HTERT-HM (cell line): ENCODE results near the gene CDKN2AIPNL.

- RRBS, result 2% methylated on average over 28 of the region's 67 CpGs
Measured at GRCh38 chr5:134411345-134412267, at the start of gene CDKN2AIPNL. CDKN2AIPNL (minus strand) TSS chr5:134411881.

GRCh38 chr5:134437915-134438471 is 26.3 kb upstream of the CDKN2AIPNL start:
- RRBS, result no CpG with 5 or more reads among the region's 4 CpGs

GRCh38 chr5:134465554-134466255 is 54.0 kb upstream of the CDKN2AIPNL start:
- RRBS, result 2% methylated on average over 16 of the region's 36 CpGs

DNA sequence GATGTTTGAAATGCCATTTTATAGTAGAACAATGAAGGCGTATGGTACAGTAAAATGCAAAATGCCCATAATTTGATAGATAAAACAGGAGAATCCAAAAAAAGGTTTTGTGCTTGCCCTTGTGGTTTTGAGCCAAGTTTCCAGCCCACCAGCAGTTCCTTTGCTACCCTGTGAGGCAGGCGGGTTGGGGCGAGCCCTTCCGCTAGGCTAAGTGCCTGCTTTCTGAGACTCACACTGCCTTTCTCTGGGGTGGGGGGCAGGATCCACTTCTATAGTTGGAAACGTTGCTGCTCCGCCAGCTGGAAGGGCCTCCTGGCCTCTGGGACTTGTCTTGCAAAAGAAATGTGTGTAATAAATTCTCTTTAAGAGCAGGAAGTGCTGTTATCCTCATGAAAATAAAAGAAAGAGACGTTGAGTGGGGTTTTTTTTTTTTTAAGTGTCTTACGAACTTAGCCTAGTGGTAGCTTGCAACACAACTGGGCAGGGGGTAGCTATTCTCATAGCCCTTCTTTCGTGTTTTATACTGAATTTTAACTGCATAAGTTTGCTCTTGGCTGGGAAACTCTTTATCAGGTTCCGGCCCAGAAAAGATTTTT is 19.6 kb downstream of the JADE2 start:
- RRBS, result no CpG with 5 or more reads among the region's 10 CpGs

DNA sequence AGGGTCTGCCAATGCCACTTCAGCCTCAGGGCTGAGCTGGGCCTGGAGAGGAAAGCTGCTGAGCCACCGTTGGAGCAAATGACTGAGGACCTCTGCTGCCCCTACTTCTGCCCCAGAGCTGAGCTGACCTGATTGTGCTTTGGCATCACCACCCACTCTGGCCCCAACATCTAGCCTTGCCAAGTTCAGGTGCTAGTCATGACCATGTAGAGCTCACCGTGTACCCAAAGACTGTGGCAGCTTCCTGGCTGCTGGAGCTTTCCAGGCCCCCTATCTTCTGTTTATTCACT is 49.0 kb downstream of the JADE2 start:
- RRBS, result no CpG with 5 or more reads among the region's 2 CpGs

DNA sequence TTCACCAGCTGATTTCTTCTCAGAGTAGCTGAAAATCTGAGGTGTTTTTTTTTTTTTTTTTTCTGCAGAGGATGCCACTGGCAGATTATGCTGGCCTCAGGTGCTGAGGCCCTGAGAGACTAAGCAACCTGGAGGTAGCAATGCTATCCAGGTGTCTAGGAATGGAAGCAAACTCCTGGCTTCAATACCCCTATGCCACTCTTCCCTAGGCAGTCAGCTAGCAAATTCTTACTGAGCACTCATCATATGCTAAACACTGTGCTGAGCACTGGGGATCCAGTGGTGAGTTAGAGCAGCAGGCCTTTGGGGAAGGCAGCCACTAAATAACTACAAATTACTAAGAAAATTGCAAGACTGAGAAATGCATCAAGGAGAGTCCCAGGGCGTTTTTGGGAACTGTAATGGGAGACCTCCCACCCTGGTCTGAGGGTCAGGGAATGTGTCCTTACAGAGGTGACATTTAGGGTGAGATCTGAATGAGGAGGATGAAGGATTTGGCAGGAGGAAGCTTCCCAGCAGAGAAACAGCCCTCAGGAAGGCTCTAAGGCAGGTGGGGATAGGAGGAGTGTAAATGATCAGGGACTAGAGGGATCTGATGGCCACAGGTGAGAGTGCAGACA is 2.6 kb downstream of the TXNDC15 start:
- RRBS, result no CpG with 5 or more reads among the region's 1 CpG

- RRBS, result no CpG with 5 or more reads among the region's 25 CpGs
Measured at GRCh38 chr5:134926344-134927414, 21.7 kb downstream of the PCBD2 start.

DNA sequence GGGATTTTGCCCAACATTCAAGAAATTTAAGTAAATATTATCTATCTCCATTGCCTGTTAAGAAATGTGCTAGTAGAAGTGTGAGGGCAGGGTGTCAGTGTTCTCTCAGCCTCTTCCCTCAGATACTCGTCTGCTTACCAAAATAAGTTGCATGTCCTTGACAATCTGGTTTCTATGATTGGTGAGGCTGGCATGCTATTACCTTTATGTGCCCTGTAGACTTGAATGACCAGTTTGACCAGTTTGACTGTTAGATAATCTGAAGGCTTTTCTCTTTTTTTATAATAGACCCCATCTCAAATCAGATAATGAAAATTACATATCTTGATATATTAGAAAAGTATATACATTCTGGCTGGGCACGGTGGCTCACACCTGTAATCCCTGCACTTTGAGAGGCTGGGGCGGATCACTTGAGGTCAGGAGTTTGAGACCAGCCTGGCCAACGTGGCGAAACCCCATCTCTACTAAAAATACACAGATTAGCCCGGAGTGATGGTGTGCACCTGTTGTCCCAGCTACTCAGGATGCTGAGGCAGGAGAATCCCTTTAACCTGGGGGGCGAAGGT is 437 bp downstream of the CATSPER3 start:
- RRBS, result no CpG with 5 or more reads among the region's 7 CpGs

- RRBS, result 7% methylated on average over 9 of the region's 58 CpGs
Measured at GRCh38 chr5:135050030-135050997, 16.3 kb upstream of the PITX1 start.

GRCh38 chr5:135127750-135128319 is 93.8 kb upstream of the PITX1 start:
- RRBS, result no CpG with 5 or more reads among the region's 11 CpGs

DNA sequence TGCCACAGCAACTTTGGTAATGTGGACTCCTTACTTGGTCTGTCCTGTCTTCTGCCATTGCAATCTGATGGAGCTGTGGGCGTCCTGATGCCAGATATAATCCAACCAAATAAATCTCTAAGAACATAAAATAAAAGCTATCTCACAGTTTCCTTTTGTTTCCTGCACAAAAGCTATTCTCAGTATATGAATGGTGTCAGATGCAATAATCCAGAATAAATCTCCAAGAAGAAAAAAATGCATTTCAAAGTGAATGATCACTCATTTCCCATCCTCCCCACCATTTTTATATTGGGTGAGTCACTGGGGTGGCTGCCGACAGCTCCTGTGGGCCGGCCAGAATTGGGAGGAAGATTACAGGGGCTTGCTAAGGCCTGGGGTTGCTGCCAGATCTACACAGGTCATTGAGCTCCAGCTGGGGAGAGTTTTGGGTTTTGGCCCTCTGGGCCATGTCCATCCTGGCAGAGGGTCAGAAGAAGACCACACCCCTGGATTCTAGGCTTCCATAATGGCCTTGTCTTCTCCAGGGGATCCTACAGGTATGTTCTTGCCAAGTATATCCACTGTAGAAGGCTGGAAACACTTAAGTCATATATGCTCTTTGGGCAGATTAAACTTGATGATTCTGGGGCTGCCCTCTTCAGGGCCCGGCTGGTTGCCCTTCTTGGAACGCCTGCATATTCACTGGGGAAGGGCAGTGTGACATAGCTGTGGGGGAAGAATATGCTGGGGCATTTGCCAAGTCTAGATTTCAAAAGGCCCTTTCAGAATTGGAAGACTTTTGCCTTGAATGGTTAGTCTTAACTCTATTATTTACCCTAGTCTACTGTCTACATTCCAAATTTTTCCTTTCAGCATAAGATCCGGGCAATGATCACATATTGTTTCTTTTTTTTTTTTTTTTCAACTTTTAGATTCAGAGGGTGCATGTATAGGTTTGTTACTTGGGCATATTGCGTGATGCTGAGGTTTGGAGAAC is 161.0 kb upstream of the PITX1 start:
- RRBS, result no CpG with 5 or more reads among the region's 7 CpGs

DNA sequence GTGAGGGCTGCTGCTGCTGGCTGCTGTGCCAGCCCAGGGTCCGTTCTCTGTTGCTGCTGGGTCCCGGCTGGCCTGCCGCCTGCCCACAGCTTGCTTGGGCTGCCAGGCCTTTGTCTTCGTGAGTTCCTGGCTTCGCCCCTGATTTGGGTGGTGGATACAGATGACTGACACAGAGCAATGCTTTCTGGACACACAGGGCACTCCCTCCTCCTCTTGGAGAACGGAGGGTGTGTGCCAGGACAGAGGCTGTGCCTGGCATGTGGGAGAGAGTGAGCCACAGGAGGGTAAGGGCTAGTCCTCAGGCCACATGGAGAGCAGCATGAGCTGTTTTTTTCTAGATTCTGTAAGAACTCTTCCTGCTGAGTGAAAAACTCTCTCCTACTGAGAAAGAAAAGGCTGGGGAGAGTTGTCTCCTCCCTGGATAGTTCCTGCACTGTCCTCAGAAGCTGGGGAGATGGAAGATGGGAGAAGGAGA is 166.0 kb downstream of the MACROH2A1 start:
- RRBS, result no CpG with 5 or more reads among the region's 6 CpGs

- RRBS, result no CpG with 5 or more reads among the region's 10 CpGs
Measured at GRCh38 chr5:135263335-135263671, 135.7 kb downstream of the MACROH2A1 start.

- RRBS, result no CpG with 5 or more reads among the region's 17 CpGs
Measured at GRCh38 chr5:135307360-135307896, 91.6 kb downstream of the MACROH2A1 start.

DNA sequence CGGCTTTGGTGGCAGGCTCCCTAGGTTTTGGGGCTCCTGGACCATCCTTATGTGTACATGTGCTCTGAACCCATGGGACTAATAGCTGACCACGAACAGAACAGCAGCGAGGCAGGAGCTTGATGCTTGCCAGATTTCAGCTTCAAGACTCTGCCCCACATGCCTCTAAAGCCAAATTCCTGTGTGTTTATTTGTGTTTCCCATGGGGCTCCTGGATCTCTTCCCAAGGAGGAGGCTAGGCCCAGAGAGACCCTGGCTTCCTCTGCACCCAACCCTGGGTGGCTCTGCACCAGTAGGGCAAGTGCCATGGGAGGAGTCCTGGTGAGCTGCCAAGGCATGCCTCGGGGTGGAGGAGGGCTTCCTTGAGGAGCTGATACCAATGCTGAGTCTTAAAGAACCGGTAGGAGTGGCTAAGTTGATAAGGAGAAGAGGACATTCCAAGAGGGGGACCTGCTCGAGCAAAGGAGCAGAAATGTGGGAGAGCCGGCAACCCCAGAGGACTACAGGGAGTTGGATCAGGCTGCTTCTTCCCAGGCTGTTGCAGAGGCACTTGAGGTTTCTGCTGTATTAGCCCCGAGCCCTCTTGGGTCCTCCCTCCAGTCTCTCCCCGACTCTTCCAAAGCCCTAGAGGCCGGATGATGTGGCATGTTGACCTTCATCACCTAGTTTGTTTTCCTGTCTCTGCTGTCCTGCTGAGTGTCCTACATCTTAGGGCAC is 6.8 kb upstream of the TIFAB start:
- RRBS, result 3% methylated on average over 3 of the region's 10 CpGs

GRCh38 chr5:135973337-135973865 is 18.6 kb upstream of the LECT2 start:
- RRBS, result no CpG with 5 or more reads among the region's 2 CpGs

DNA sequence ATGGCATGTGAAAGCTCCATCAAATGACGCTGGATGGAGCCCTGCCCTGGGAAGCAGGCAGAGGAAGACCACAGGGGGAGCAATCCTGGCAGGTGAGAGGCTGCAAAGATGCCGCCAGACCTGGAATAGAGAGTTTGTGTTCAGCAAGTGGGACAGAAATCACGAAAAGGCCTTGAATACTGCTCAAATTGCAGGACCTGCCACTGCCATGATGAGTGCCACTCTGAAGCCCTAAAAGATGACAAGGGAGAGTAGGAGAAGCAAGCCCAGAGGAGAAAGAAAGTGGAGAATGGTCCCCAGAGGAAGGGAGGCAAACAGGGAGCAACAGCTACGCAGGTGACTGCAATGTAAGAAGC is 30.7 kb upstream of the TGFBI start:
- RRBS, result no CpG with 5 or more reads among the region's 4 CpGs

DNA sequence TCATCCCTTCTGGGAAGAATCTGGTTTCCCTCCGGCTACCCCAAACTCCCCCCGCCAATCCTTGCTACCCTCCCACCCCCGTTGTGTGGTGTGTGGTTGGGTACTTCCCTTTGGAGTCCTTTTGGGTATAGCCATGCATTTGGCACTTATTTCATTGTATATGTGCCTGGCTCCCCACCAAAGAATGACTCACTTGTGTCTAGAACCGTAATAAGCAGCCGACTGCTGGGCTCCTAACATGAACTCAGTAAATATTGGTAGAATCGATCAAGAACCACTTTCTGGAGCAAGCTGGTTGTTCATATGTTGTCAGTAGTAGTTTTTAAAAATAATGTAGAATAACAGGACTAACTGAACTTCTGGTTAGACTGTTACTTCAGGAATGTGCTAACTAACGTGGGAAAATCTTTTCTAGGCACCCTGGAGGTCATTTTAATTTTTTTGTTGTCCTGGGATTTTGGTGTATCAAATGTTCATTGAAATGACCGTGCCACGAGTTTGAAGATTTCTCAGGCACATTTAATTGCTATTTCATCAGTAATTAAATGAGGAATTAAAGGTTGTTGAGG is 8.2 kb upstream of the TGFBI start:
- RRBS, result 4% methylated on average over 1 of the region's 9 CpGs

- RRBS, result 76% methylated on average over 5 of the region's 27 CpGs
Measured at GRCh38 chr5:136251494-136252101, 58.6 kb upstream of the SMIM32 start.

DNA sequence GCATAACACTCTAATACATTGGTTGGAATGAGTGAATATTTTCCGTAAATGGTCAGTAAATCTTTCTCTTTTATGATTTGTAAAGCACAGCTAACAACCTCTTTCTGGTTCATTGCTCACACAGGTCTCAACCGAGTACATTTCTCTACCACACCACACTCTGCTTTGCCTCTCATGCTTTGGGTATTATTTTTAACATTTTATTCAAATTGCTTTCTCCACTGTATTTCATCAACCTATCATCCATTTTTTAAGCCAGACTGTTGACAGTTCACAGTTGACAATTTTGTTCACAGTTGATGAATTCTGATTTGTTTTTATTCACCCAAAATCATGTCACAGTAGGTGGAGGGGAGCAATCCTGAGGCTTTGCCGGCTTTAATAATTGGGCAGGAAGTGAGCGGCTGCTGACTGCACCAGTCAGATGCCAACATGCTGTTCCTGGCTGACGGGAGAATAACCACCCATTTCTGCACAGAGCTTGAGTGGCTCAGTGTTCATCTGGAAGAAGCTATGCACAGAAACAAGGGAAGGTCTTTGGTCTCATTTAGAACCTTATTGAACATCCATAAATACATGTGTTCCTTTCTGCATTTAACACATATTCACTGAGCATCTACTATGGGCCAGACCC is 426.5 kb downstream of the SPOCK1 start:
- RRBS, result no CpG with 5 or more reads among the region's 5 CpGs